A673 (cell line): ENCODE measurements around the genes M1AP and POLE4.

GRCh38 chr2:74221366-74222575, 23.4 kb downstream of the MTHFD2 start:
- PRO-cap, result no peak

GRCh38 chr2:74313314-74313876, 29.8 kb downstream of the SLC4A5 start:
- PRO-cap, result no peak

GRCh38 chr2:74414802-74415784, 6.3 kb downstream of the C2orf81 start:
- PRO-cap, result no peak

DNA sequence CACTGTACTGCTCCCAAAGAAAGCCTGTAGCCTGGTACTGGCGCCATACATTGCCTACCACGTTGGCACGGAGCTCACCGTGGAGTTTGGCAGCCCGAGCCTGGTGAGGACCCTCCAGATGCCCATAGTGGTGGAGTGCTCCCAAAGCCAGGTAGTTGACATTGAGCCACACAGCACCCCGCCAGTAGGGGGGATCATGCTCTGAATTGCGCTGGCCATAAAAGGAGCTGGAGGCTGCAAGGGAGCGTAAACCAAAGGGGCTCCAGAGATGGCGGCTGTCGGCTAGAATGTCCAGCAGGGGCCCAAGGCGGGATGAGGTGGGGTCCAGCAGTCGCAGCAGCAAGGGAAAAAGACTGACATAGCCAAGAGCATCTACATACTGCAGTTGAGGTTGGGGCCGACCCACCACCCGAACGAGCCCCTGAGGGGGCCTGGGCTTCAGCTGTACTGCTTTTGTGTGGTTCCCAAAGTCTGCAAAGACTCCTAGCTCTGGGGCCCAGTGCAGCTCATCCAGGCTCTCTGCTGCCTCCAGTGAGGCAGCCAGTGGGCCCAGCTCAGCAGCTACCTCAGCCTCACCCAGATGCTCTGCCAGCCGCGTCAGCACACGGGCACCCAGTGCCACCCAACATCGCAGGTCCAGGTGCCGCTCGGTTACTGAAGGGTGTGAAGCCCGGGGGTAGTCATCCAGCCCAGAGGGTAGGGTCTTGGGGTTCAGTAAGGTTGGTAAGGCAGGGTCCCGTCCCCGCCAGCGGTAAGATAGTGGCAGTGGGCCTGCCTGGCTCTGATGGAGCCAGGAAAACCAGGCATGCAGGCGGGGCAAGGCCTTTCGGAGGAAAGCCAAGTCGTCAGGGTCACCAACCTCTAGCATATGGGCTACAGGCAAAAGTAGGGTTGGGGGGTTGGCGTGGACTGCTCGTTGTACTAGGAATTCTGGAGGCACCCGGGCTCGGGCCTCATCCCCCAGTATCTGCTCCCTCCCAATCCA, 3.4 kb downstream of the WBP1 start:
- PRO-cap, result no peak

DNA sequence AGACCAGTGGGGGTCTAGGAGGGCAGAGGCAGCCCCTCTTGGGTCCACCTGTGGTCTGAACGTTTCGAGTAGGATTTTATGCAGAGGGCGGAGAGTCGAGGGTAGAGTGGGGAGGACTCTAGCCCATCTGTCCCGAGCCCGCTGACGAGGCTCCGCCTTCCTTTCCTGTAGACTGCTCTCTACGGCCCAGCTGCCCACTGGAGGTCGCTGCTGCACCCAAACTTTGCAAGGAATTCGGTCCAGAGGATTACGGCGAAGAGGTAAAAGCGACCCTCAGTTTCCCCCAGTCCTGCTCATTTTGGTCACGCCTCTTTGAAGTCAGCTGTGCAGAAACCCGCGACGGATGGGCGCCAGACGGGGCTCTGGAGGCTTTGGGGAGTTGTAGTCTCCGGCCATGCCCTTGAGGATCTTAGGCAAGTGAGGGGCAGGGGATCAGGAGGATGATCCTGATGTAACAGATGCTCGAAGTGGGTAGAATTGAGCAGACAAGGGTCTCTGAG, 320 bp downstream of the TTC31 start:
- PRO-cap, result bidirectional peak, plus-strand start at position 237 of the sequence, minus-strand start at position 174 of the sequence

- PRO-cap, result no peak
Measured at GRCh38 chr2:74489993-74490794, 7.3 kb downstream of the TTC31 start.

DNA sequence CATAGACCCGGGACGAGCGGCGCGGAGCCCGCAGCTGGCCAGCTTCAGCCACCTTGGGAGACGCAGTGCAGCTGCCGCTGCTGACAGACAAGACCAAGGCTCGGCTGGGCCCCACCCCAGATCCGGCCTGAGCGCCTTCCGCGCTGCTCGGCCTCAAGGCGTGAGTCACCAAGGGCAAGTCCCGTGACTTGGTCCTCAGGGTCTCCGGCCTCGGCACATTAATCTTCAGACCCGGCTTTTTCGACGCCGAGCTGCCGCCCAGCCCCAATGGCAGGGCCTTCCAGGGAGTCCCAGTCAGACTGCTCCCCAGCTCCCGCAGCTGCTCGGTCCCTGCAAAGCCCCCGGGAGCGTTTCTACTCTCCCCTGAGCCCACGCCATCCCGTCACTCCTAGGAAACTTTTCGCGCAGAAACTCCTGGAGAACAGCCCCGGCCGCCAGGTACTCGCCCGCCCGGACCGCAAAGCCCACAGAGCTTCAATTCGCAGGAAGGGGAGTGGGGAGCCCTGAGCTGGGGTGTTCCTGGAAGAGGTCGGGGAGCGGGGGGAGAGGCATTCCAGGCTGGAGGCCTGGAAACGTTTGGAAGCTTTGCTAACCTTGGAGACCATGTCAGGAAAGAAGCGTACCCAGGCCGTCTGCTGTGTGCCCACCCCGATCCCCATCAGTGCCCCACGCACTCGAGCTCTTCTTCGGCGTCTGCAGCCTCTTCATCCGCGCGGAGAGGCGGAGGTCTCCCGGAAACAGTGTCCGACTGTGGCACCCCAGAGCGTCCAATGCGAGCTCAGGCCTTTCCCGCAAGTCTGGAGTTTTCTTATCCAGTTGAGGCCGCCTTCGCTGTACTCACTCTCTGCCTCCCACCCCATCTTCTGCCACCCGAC, 4.0 kb downstream of the PCGF1 start:
- PRO-cap, result no peak

- PRO-cap, result no peak
Measured at GRCh38 chr2:74532438-74533512, 3.0 kb downstream of the HTRA2 start.

DNA sequence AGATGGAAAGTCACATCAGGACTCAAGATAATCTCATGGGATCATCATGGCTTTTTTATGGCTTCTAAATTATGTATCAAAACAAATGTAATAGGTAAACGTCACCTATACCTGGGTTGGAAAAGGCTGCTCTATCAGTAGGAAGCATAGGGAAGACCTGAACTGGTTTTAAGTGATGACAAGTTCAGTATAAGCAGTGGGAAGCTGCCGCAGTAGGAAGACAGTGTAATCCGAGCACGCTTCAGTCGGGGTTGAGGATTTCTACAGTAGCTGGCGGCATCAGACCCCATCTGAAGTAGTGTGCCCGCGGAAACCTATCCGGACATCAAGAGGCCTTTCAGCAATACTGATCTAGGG, 5.6 kb downstream of the LOXL3 start:
- PRO-cap, result no peak

- PRO-cap, result no peak
Measured at GRCh38 chr2:74558105-74558794, 3.7 kb downstream of the DOK1 start.

GRCh38 chr2:74647863-74648627, at the start of gene M1AP:
Gene M1AP, minus strand, starts transcription at chr2:74648330.
- PRO-cap, result no peak

- PRO-cap, result no peak
Measured at GRCh38 chr2:74701929-74702872, 48.2 kb downstream of the SEMA4F start.

DNA sequence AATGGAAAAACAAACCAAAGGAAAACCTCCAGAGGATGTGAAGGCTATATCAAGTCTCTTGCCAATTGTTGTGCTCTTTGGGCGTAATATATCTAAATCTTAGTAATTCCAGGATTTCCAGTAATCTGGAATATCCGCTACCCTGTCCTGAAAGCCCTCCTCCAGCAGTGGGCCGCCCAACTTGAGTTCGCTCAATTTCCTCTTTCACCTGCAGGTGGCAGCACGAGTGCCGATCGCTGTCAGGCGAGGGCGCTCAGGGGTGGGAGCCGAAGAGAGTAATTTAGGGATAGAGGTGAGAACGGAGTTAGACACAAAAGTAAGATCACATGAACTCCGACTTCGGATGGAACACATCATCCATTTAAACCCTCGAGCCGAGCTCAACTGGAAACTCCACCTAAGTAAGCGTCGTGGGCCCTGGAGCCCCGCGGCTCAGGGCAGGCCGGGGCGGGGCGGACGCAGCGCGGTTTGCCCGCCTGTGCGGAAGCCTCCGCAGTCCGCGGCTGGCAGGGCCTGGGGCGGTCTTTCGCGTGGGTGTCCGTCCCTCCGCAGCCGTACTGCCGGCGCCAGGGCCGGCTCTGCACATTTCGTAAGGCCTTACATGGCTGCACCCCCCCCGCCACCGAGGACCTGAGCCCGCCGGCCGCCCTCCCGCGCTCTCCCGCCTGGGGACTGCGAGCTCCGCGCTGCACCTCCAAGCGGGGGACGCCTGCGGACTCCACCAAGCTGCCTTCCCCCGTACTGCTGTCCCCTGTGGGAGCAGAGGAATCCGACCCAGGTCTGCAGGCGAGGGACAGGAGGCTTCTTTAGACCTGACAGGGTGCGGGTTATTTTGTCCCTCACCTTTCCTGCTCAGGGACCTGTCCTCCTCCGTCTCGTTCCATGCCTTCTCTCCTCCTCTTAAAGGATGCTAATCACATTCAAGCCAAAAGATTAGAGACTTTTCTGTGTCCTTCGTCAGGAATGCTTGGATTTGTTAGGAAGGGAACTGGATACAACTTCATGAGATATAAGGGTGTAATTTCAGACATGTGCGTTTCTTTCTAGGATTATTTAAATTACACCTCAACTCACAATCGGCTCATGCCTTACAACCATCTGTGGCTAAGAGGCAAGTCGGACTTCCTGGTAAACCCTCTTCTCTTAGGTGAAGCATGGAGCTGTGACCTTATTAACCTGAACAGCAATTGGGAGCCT, 61.3 kb downstream of the SEMA4F start:
- PRO-cap, result unidirectional peak, plus-strand start at position 495 of the sequence

DNA sequence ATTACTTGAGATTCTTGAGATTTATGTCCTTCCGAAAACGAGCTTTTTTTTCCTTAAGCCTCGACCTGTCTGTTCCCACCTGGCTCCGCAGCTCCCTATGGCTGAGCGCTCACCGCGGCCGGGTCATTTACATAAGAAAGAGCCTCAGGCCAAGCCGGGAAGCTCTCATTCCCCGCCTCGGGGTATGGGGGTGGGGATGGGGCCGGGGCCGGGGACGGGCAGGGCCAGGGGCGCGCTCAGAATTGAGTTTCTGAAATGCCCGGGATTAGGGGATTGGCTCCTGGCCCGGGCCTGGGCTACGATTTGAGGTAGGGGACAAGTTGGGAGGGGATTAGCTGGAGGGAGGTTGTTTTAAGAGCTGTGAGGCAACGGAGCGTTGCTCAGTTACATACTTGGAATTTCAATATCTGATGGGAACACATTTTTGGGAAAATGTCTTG, 1.5 kb downstream of the HK2 start:
- PRO-cap, result bidirectional peak, plus-strand start at position 130 of the sequence, minus-strand start at position 99 of the sequence

DNA sequence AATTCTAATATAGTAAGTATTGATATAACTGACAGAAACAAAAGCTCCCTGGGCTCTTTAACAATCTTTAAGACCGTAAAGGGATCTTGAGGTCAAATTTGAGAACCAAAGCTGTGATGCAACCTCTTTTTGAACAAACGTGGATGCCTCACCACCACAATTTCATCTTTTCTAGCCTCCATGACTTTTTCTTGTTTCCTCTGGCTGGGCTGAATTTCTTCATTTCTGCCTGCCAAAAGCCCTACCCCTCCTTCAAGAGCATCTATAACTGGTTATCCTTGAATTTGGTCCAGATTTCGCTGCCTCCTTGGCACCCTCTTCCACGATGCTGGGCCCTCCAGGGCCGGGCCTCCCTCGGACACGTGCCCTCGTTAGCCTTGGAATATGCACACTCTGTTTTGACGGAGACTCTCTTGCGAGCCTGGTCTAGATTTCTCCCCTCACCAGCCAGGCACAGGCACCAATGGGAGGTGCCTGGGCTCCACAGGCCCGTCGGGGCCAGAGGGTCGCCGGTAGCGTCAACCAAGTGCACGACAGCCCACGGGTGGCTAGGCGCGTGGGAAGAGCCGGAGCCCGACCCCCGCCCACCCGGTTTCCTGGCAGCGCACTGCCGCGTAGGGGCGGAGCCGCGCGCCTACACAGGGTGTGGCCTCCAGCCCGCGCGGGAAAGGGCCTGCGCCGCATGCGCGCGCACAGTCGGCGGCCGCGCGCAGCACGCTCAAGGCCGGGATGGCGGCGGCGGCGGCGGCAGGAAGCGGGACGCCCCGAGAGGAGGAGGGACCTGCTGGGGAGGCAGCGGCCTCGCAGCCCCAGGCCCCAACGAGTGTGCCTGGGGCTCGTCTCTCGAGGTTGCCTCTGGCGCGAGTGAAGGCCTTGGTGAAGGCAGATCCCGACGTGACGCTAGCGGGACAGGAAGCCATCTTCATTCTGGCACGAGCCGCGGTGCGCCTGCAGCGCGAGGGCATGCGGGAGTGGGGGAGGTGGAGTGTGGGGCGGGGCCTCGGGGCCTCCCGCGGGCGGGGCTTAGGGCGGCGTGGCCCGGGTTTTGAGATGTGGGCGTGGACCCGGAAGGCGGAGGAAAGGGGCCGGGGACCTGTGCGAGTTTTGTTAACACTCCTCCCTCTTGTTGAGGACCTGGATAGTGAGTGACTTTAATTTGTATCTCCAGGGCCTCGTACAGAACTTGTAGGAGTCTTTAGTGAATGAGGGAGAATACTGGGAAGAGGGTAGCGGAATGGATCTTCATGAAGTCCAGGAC, at the start of gene POLE4:
POLE4 (plus strand) TSS at position 693 of the 1,258 bp plus-strand sequence.
- PRO-cap, result bidirectional peak, plus-strand start at position 721 of the sequence, minus-strand start at position 609 of the sequence; bidirectional peak, plus-strand start at position 1,053 of the sequence, minus-strand start at position 929 of the sequence

- PRO-cap, result no peak
Measured at GRCh38 chr2:75428761-75429030, 132.0 kb downstream of the EVA1A start.

- PRO-cap, result no peak
Measured at GRCh38 chr2:75518616-75519076, 42.1 kb downstream of the EVA1A start.

DNA sequence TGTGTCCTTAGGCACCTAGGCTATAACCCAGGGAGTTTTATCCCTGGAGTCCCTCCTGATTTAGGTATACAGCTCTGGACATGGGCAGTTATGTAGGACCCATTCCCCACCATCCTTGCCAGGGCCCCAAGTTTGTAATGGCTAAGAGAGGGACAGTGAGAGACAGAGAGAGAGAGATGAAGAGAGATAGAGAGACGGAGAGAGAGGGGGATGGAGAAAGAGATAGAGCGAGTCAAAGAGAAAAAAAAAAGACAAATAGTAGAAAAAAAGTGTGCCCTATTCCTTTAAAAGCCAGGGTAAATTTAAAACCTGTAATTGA, 162.3 kb upstream of the GCFC2 start:
- PRO-cap, result no peak

DNA sequence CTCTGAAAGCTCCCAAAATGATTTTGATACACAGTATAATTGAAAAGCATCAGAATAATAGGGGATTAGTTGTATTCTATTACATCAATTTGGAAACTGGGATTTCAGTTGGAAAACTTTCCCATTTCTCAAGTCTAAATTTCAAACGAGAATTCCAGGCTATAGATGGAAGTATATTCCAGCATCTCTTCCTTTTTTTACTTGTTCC, 326.9 kb upstream of the GCFC2 start:
- PRO-cap, result no peak

DNA sequence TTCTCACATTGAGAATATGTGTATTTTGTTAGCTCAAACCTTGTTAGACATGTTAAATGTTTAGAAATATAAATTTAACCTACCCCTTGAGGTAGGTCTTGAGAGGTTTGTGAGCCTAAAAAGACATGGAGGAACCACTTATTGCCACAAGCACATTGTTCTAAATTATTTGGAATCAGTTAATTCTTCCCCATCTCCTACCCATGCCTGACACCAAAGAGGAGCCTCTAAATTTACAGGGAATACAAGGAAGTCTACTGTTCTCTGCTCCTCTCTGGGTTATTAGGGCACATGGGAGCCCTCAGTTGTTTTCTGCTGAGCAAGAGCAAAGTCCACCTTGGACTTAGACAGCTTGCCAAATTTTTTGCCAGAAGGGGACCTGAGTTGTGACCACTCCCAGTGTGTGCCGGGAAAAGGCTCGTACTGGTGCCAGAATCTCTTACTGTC, 324 bp upstream of the REG1A start:
- PRO-cap, result no peak